H1 (cell line): Measurements from ENCODE around the genes SNX12, FOXO4, IL2RG, FAM236A and RLIM.

DNA sequence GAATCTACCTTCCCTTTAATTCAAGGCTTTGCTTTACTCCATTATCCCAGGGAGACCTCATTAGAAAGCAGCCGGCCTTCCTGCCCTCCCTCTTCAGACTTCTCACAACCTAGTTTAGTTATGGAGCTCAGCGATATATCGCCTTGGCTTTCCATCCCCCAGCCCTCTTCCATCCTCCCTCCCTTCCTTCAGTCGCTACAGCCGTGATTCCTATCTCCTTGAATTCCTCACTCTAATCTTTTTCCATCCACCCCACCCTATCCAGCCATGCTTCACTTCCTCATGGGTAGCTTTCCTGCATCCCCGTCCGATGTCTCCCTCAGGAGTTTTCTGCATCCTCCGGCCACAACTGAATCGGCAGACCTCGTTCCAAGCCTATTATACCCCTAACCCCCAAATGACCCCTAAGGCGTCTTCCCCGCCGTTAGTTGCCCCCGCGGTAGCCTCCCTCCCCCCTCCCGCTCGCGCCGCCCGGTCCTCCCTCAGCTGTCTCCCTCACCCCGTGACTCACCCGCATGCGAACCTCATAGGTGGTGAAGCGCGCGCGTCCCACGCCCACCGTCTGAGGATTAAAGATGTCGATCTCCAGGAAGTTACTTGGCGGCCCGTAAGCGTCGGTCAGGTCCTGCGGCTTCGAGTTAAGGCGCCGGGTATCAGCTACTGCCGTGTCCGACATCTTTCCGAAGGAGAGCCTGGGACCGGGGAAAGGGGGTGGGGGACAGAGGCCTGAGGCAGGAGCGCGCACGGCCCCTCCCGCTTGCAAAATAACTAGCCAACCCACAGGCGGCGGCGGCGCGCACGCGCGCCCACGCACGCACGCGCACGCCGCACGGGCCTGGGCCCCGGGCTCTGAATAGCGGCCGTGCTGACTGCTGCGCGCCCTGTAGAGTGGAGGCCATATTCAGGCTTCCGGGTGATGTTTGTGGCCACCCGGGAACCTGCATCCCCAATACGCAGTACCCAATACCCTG, at the start of gene SNX12:
TSS of gene SNX12 (minus strand) at position 704 of the 971 bp plus-strand sequence.
- RRBS = 2% methylated on average over 6 of the region's 69 CpGs
CAGE:
- cytosol, long polyA plus RNA = start-site peak on the minus strand centred at position 715 of the sequence, 43 bp wide, 272 reads
- long polyA plus RNA = start-site peak on the minus strand centred at position 754 of the sequence, 121 bp wide, 411 and 282 reads in 2 replicates
- nucleus, long polyA plus RNA = start-site peak on the minus strand centred at position 720 of the sequence, 52 bp wide, 160 reads

DNA sequence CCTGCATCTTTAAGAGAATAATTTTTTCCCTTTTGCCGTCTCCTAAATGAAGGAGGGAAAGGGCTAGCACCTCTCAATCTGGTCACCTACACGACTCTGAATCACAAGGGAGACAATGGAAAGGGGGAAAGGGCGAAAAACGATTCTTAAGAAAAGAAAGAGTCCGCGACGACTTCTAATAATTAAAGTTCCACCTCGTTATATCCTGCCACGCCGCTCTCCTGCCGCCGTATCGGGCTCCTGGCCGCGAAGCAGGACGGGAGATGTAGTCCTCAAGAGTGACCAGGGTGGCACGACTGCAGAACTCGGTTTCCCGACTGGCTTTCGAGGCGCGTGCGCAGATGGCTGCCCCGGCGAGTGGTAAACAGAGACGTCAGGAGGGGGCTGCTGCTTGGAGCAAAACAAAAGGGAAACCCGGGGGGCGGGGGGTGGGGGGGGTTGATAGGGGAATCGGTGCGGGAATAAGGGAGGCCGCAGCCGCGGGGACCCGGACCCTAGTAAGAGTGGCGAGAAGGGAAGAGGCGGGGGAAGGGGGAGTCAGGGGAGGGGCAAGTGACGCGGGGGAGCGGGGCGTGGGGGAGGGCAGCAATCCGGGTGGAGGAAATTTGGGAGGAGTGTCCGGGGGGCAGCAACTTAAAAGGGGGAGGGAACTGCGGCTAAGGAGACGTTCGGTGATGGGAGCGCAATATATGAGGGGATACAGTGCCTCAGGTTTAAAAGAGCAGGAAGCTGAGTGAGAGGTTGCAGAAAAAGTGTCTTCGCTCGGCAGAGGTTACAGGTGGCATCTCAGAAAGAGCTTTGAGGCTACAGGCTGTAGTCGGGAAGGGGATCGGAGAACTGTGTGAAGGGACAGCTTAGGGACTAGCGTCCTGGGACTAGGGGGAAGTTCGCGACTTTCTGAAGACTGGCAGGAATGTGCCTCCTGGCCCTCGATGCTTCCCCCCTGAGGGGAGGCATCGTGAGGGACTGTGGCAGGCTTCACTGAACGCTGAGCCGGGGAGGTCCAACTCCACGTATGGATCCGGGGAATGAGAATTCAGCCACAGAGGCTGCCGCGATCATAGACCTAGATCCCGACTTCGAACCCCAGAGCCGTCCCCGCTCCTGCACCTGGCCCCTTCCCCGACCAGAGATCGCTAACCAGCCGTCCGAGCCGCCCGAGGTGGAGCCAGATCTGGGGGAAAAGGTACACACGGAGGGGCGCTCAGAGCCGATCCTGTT, at the start of gene FOXO4:
TSS of gene FOXO4 (plus strand) at position 338 of the 1,221 bp plus-strand sequence.
- RRBS = 2% methylated on average over 12 of the region's 74 CpGs
CAGE:
- cytosol, long polyA plus RNA = start-site peak on the plus strand centred at position 663 of the sequence, 9 bp wide, 63 reads
- long polyA plus RNA = start-site peak on the plus strand centred at position 649 of the sequence, 45 bp wide, 51 and 55 reads in 2 replicates
- nucleus, long polyA plus RNA = start-site peak on the plus strand centred at position 685 of the sequence, 120 bp wide, 66 reads

DNA sequence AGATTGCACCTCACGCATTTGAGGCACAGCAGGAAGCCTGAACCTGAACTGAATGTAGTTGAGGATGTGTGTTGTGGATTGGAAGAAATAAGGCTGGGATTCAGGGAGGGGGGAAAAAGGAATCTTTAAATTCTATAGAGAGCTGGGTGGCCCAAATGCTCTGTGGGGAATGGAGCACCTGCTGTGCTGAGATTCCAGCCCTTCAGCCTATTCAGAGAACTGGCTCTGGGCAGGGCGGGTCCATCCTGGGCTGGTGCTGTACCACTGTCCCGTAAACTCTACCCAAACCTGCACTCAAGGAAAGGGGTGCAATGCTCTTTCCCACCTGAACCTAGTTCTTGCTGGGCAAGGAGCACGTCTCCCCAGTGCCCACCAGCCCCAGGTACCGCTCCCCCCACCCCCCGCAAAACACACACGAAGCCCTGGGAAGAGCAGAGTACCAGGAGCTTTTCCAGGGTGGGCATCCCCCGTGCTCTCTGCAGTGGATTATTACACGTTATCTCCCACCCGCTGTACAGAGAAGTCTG, 4.2 kb downstream of the FOXO4 start:
- RRBS = no CpG with 5 or more reads among the region's 10 CpGs
CAGE:
- cytosol, long polyA plus RNA = no peak
- long polyA plus RNA = no peak
- nucleus, long polyA plus RNA = no peak

DNA sequence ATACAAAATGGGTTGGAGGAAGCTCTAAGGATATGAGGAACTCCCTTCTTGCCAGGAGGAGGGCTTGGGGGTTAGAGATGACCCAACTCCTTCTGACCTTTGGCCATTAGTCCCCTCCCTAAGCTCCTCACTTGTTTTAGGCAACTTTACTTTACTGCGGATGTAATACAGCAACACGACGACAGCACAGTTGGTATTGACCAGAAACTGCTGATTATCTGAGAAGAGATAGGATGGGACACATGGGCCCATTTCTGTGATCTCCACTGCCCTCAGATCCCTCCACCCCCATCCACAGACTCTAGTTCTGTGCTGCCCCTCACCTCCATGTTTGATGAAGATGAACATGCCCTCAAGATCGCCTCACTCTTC, 345 bp downstream of the CXorf65 start:
- RRBS = no CpG with 5 or more reads among the region's 4 CpGs
CAGE:
- cytosol, long polyA plus RNA = no peak
- long polyA plus RNA = no peak
- nucleus, long polyA plus RNA = no peak

DNA sequence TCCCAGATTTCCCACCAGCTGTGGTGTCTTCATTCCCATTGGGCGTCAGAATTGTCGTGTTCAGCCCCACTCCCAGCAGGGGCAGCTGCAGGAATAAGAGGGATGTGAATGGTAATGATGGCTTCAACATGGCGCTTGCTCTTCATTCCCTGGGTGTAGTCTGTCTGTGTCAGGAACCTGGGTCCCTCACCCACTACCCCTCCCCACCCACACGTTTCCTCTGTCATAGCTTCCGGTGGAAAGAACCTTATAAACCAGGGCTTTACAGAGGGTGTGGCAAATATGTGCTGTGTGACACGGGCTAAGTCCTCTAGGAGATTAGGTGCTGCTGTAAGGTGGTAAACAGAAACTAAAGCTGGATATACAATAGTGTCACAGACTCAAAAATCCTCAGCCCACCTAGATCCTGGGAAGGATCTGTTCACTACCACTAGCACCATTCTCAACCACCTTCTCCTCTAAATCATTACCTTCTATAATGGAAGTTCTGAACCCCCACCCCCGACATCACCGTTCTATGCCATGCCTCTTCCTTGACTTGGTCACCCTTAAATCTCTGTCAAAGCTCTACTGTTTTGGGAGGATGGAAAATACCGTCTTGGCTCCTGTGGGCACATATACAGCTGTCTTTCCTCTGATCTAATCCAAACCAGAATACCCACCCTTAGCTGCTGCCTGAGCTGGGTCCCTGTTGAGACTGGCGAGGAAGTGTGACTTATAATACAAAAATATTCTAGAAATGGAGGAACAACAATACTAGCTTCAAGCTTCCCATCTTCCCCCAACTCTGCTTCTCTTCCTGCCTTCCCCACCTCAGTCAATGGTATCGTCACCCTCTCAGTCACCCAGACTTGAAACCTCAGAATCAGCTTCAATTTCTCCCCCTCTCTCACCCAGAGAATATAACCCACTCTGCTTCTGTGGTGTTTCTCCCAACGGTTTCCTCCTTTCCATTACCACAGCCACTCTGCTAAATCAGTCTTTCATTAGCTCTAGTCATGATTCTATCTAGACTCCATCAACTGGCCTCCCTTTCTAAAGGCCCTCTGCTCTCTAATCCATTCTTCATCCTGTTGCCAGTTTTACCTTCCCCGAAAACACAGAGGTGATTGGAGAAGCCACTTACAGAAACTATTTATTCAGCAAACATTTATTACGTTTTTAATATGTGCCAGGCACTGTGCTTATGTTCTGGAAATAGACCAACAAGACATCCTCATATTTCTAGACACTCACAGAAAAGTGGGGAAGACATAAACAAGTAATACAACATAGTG, at the start of gene IL2RG:
TSS of gene IL2RG (minus strand) at position 168 of the 1,277 bp plus-strand sequence.
- RRBS = no CpG with 5 or more reads among the region's 14 CpGs
CAGE:
- cytosol, long polyA plus RNA = no peak
- long polyA plus RNA = no peak
- nucleus, long polyA plus RNA = no peak

- RRBS = 11% methylated on average over 3 of the region's 42 CpGs
CAGE:
- cytosol, long polyA plus RNA = no peak
- long polyA plus RNA = no peak
- nucleus, long polyA plus RNA = start-site peak on the minus strand at chrX:71182042-71182076, 12 reads
These were observed 37.1 kb downstream of the NLGN3 start for GRCh38 chrX:71181437-71182430.

DNA sequence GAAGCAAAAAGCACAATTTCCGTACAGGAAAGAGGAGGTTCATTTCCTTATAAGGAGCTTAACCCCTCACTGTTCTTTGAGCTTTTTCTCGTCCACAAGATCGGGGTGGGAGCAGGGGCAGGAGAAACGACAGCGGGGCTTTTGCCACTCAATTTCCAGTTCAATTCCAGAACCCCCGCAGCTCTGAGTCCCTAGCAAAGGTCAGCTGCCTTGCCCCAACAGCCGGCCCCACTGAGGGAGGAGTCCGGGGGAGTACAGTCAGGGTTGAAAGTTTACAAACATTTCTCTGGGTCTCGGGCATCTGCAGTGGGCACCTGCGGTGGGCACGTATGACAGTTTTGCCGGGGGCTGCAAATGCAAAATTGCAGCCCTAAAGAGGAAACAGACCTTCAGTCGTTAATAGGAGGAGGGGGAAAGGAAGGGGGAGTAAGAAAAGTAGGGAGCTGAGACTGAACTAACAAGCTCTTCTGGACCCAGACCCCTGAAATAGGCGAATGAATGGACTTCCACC, 37.8 kb downstream of the NLGN3 start:
- RRBS = 7% methylated on average over 4 of the region's 14 CpGs
CAGE:
- cytosol, long polyA plus RNA = no peak
- long polyA plus RNA = no peak
- nucleus, long polyA plus RNA = no peak

DNA sequence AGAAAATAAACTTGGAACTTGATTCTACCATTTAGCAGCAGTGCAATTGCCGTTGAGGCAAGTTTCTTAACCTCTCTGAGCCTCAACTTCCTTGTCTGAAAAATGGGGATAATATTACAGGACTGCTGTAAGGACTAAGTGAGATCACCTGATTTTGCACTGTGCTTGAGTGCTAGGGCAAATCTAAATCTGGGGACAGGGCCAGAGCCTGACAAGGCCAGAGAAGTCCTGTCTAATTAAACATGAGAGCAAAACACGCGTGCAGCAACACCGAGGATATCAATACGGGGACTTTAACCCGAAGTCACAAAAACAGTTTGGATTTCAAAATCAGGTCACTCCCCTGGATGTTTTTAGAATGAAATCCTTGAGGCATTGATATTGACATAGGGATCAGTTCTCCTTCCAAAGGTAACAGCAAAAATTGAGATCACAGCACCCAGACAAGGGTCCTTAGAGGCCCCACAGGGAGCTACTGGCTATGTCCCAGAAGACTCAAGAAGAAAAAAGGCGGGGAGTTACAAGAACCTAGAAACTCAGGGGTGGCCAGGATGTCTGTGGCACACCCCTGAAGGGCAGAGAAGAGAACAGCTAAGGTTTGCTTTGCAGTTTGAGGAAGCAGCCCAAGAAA, 5.6 kb upstream of the GJB1 start:
- RRBS = no CpG with 5 or more reads among the region's 7 CpGs
CAGE:
- cytosol, long polyA plus RNA = no peak
- long polyA plus RNA = no peak
- nucleus, long polyA plus RNA = no peak

DNA sequence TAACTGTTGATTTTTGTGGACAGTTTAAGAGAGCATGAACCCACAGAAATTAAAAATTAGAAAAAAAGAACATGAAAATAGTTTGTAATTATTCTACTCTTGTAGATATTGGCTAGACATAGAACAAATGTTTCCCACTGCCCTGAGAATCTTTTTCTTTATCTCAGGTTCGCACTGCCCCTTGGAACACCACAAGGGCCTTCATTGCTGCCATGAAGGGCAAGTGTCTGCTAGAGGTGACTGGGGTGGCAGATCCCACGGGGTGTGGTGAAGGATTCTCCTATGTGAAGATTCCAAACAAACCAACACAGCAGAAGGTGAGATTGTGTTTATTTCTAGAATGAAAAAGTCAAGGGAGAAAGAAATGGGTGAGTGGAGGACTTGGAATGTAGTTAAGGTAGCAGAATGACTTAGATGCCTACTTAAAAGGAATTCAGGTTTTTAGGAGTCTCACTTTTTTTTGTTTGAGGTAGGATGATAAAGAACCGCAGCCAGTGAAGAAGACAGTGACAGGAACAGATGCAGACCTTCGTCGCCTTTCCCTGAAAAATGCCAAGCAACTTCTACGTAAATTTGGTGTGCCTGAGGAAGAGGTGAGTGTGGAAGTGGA, 26.4 kb downstream of the TAF1 start:
- RRBS = no CpG with 5 or more reads among the region's 6 CpGs
CAGE:
- cytosol, long polyA plus RNA = no peak
- long polyA plus RNA = no peak
- nucleus, long polyA plus RNA = no peak

GRCh38 chrX:71537772-71538152, 4.9 kb downstream of the OGT start:
- RRBS = no CpG with 5 or more reads among the region's 9 CpGs
CAGE:
- cytosol, long polyA plus RNA = no peak
- long polyA plus RNA = no peak
- nucleus, long polyA plus RNA = no peak

DNA sequence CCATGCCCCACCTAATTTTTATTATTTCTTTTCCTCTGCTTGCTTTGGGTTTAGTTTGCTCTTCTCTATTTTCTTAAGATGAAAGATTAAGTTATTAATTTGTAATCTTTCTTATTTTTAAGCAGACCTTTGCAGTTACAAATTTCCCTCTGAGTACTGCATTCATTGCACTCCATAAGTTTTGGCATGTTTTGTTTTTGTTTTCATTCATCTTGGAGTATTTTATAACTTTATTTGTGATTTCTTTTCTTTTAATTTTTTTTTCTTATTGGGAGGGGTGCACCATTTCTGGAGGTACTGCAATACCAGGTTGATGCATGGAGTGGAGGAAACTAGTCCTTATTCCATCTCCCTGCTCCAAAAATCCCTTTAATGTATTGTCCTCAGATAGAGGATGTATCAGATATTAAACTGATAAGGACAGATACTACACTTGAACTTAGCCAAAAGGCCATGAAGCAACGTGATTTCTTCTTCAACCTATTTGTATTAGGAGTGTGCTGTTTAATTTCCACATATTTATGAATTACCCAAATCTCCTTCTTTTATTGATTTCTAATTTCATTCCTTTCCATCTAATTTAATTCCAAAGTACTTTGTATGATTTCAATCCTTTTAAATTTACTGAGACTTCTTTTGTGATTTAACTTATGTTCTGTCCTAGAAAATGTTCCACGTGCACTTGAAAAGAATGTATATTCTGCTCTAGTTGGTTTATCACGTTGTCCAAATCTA, 71.2 kb upstream of the CITED1 start:
- RRBS = no CpG with 5 or more reads among the region's 3 CpGs
CAGE:
- cytosol, long polyA plus RNA = no peak
- long polyA plus RNA = no peak
- nucleus, long polyA plus RNA = no peak

DNA sequence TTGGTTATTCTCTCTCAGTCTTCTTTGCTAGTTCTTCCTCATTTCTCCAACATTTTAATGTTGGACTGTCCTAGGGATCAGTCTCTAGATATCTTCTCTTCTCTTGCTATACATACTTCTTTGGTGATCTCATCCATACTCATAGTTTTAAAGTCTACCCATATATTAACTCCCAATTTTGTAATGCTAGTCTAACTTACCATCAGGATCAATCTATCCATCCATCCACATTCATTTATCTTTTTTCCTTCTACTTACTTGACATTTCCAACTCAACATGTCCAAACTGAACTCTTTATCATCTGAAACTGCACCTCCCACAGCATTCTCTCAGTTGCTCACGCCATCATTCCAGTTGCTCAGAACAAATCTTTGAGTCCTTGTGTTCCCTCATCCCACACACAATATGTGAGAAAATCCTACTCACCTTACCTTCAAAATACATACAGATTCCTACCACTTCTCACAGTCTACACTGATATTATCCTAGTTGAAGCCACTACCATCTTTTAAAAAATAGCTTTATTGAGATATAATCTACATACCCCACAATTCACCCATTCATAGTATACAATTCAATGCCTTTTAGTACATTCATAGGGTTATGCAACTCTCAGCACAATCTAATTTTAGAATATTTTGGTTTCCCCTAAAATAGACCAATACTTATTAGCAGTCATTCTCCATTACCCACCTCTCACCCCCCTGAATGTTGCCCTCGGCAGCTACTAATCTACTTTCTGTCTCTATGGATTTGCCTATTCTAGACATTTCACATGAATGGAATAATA, 94.6 kb upstream of the CITED1 start:
- RRBS = no CpG with 5 or more reads among the region's 2 CpGs
CAGE:
- cytosol, long polyA plus RNA = no peak
- long polyA plus RNA = no peak
- nucleus, long polyA plus RNA = start-site peak on the minus strand centred at position 387 of the sequence, 9 bp wide, 11 reads; start-site peak on the minus strand centred at position 698 of the sequence, 13 bp wide, 25 reads

- RRBS = no CpG with 5 or more reads among the region's 9 CpGs
CAGE:
- cytosol, long polyA plus RNA = no peak
- long polyA plus RNA = no peak
- nucleus, long polyA plus RNA = no peak
These were observed at the start of gene FAM236A for GRCh38 chrX:72938151-72938513. TSS of gene FAM236A (plus strand) at chrX:72938206.

- RRBS = no CpG with 5 or more reads among the region's 3 CpGs
CAGE:
- cytosol, long polyA plus RNA = no peak
- long polyA plus RNA = no peak
- nucleus, long polyA plus RNA = no peak
These were observed 281.4 kb downstream of the CHIC1 start for GRCh38 chrX:73844336-73844920.

DNA sequence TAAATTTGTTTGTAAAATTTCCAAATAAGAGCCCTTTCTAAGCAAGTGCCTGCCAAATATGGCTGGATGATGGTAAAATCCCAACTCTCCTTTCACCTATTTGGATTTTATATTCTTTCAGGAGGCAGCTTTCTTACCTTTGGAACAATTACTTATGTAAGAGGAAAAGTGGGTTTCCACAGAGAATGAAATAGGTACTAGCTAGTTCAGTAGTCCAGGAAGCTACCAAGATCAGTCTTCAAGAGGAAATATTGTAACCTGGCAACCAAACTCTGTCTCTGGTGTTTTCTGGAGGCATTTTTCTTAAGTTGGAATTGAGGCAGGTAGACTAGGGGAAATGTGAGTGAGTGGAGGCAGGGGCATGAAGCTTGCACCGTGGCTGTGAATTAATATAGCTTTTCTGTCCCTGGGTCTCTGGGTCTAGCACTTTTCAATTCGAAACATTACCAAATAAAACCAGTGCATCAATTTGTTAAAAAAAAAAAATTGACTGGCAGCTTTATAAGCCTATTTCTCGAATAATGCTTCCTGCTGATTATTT, 362.9 kb upstream of the ZCCHC13 start:
- RRBS = no CpG with 5 or more reads among the region's 3 CpGs
CAGE:
- cytosol, long polyA plus RNA = no peak
- long polyA plus RNA = no peak
- nucleus, long polyA plus RNA = no peak

- RRBS = no CpG with 5 or more reads among the region's 15 CpGs
CAGE:
- cytosol, long polyA plus RNA = no peak
- long polyA plus RNA = no peak
- nucleus, long polyA plus RNA = no peak
These were observed 204.2 kb upstream of the ZCCHC13 start for GRCh38 chrX:74099562-74100457.

DNA sequence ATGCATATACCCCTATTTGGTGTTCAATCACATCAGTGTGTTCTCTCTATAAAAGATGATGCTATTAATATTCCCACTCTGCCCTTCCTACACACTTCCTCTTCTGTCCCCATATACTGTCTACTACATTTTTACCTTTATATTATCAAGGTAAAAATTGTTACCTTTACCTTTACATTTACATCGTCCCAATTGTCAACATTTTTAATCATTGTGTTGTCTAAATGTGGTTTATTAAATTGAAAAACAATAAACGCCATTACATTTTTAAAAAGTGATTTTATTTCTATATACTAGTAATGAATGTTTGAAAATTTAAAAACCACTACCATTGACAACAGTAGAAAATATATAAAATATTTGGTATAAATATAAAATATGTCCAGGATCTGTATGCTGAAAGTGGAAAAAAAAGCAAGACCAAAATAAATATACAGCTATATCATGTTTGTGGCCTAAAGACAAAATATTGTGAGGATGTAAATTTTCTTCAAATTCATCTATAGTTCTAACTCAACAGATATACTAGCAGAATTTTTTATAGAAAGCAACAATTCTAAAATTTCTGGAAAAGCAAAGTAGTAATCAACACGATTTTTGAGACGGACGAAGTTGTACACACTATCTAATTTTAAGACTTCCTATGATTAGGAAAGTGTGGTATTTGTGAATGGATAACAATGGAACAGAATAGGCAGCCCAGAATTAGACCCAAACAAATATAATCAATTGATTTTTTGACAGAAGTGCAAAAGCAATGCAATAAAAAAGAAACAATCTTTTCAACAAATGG, 94.1 kb upstream of the ZCCHC13 start:
- RRBS = no CpG with 5 or more reads among the region's 5 CpGs
CAGE:
- cytosol, long polyA plus RNA = no peak
- long polyA plus RNA = no peak
- nucleus, long polyA plus RNA = no peak

GRCh38 chrX:74419759-74420392, 1.4 kb upstream of the SLC16A2 start:
- RRBS = 1% methylated on average over 6 of the region's 31 CpGs
CAGE:
- cytosol, long polyA plus RNA = no peak
- long polyA plus RNA = no peak
- nucleus, long polyA plus RNA = no peak

DNA sequence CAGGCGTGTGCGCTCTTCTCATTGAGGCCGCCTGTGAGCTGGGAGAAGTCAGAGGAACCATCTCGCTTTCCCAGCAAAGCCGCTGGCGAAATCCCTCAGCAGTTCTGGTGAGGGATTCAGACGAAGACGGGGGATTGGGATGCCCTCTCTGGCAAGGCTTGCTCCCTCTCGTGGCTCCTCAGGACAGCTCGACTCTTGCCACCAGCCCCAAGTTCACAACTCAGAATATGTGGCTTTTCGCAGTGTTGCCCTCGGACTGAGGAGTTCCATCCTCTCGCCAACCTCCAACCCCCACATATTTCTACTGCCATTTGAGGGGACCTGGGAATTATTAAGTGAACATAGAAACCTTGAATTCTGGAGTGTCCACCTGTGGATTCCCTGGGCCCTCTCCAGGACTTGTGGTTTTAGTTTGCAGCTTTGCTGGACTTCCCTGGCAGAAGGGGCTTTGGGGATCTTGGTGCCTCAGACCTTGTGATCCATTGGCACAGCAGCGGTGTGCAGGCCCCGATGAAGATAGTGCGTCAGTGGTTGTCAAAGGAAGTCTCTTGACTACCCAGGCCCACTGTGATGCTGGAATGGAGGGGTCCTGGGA, 1.9 kb downstream of the SLC16A2 start:
- RRBS = no CpG with 5 or more reads among the region's 16 CpGs
CAGE:
- cytosol, long polyA plus RNA = no peak
- long polyA plus RNA = no peak
- nucleus, long polyA plus RNA = no peak

DNA sequence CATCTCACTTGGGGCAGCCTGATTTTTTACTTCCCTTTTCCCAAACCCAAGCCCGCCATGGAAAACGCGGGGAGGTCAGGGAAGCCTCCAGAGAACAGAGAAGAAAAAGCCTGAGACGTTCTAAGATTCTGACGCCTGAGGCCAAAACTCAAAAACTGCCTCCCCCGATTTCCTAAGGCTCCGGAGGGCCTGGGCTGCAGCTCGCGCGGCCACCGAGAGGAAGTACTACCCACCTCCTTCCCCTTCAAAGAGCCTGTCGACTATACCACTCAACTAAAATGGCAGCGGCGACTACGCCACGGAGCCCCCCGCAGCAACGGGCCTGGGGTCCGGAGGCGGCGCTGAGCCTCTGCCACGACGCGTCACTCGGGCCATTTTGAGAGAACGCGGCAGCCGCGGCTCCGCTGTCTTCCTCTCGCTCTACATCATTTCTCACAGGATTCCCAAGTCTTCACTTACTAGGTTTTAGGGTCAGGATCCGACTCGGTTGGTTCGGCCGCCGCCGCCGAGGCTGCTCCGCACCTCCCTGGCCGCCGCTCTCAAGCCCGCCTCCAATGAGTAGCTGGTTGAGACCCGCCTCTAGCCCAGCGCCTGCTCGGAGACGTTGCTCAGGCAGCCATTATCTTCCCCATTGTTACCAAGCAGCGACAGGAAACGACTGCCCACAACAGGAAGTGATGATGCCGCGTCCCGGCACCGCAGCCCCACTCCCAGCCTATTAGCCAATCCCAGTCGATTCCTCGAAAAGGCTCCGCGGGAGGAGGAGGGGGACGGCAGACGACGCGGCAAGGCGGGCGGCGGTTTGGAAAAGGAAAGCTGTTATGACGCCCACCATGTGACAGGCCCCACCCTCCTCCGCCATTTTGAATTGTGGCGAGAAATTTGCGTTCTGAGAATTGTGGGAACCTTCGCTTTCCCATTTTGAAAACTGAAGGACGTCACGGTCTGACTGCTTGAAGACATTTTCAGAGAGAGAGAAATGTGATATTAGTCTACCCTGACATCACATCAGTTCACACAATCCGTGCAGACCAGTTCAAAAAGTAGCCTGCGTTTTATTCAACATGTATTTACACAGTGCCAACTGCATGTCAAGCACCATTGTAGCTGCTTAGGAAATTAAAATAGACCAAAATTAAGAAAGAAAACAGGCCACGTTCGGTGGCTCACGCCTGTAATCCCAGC, at the start of gene RLIM:
TSS of gene RLIM (minus strand) at position 662 of the 1,185 bp plus-strand sequence.
- RRBS = no CpG with 5 or more reads among the region's 75 CpGs
CAGE:
- cytosol, long polyA plus RNA = no peak
- long polyA plus RNA = no peak
- nucleus, long polyA plus RNA = start-site peak on the minus strand centred at position 671 of the sequence, 100 bp wide, 69 reads